SK-N-DZ (cell line): ENCODE measurements around the gene UGT2B10.

GRCh38 chr4:56755901-56756428, 65.5 kb downstream of the SPINK2 start:
RAMPAGE:
- cytosol, long total RNA: no peak
- nucleus, long total RNA: no peak

RAMPAGE:
- cytosol, long total RNA: no peak
- nucleus, long total RNA: no peak
Measured at GRCh38 chr4:56843329-56843798, 21.9 kb upstream of the SPINK2 start.

DNA sequence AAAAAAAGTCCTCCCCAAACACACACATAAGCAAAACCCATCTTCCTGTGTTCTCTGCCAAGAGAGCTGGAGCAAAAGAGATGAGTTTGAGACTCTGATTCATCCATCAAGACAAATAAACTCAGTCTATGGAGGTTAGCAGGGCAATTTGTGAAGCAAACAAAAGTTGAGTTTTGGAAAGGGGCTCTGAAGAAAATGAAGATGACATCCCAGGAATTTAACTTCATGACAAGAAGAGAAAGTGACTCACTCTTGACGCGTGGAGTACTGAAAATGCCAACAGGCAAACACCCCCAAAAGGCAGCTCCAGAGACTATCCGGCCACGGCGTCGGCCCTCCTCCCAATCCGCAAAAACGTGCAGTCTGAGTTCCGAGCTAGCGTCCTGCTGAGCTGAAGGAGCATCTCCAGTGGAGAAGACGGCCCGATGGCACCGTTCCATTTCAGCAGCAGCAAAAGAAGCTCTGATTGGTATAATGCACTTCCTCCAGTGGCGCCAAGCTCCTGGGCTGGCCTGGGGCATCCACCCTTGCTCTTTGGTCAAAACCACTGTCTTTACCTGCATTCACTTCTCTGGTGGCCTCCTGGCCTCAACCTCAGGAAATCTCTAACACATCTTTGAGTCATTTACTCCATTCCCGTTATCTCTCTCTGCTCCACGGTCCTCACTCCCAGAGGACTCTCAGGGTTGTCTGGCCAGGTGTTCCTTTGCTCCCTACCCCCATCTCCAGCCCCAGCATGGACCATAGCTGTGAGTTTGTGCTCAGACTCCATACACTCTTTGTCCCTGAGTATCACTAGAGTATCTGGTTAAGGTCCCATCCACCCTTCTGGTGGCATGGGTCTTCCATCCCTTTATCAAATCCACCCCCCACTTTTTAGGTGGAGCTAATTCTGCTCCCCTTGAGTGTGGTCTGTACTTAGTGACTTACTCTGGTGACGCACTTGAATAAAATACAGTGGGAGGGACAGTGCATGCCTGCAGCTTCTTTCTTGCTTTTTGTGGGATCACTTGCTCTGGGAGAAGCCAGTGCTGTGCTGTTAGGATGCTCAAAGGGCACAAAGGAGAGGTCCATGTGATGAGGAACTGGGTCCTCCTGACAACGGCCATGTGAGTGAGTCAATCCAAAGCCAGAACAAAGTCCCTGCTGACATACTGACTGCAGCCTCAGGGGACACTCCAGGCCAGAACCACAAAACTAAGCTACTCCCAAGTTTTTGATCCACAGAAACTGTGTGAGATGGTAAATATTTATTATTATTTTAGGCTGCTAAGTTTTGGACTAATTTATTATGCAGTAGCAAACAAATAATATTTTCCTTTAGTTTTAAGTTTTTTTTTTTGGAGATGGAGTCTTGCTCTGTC, 44.5 kb downstream of the IGFBP7 start:
RAMPAGE:
- cytosol, long total RNA: no peak
- nucleus, long total RNA: no peak

RAMPAGE:
- cytosol, long total RNA: no peak
- nucleus, long total RNA: no peak
Measured at GRCh38 chr4:57097079-57097755, 13.0 kb downstream of the IGFBP7 start.

RAMPAGE:
- cytosol, long total RNA: no peak
- nucleus, long total RNA: no peak
Measured at GRCh38 chr4:57113815-57114202, 3.6 kb upstream of the IGFBP7 start.

DNA sequence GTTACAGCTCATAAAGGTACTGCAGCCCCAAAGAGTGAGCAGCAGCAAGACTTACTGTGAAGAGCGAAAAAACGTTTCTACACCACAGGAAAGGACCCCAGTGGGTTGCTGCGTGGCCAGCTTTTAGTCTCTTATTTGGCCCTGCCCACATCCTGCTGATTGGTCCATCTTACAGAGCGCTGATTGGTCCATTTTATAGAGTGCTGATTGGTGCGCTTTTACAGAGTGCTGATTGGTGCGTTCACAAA, 1014.7 kb upstream of the IGFBP7 start:
RAMPAGE:
- cytosol, long total RNA: no peak
- nucleus, long total RNA: no peak

DNA sequence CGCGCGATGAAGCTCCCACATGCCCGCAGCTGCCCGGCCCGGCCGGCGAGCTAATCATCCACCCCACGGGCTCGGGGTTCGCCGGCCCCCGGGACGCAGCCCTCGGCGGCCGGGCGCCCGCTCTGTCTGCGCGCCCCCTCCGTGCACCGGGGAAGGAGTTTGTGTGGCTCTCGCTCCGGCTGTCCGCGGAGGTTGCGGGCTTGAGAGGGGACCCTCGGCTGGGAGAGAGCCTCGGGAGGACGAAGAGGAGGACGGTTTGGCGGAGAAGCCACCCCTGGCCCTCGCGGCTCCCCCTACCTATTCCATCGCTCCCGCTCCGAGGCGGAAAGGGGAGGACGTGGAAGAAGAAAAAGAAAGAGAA, 671 bp downstream of the ADGRL3 start:
RAMPAGE:
- cytosol, long total RNA: no peak
- nucleus, long total RNA: no peak

DNA sequence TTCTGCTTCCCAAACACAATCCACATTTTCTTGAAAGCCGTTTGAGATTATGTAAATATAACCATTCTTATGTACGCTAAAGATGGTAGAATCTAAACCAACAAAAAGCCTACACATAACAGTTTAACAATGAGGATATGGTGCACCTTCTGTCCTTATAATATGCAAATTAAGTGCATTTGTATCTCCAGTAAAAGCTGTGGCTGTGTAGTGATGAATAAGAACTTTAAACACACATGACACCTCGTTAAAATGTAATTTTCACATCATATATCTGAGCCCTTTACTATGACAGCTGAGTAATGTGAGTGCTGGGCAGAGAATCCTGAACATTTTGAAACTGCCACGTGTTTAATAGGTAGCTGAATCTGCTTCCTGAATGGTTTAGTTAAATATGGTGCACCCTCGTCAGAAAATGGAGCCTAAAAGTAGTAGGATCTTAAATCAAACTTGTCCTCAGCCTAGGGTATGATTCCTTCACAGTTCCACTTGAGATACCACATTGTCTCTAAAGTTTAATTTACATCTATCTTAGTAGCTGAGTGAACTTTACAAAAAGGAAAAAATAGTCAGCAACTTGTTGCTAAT, 540.8 kb downstream of the ADGRL3 start:
RAMPAGE:
- cytosol, long total RNA: no peak
- nucleus, long total RNA: no peak

DNA sequence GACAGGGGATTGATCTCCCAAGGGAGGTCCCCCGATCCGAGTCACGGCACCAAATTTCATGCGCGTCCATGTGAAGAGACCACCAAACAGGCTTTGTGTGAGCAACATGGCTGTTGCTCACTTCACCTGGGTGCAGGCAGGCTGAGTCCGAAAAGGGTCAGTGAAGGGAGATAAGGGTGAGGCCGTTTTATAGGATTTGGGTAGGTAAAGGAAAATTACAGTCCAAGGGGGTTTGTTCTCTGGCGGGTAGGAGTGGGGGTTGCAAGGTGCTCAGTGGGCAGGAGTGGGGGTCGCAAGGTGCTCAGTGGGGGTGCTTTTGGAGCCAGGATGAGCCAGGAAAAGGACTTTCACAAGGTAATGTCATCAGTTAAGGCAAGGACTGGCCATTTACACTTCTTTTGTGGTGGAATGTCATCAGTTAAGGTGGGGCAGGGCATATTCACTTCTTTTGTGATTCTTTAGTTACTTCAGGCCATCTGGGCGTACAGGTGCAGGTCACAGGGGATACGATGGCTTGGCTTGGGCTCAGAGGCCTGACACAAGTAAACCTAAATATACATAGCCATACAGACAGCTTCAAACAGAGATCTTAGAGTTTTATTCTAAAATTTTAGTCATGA, 569.5 kb downstream of the ADGRL3 start:
RAMPAGE:
- cytosol, long total RNA: no peak
- nucleus, long total RNA: no peak

DNA sequence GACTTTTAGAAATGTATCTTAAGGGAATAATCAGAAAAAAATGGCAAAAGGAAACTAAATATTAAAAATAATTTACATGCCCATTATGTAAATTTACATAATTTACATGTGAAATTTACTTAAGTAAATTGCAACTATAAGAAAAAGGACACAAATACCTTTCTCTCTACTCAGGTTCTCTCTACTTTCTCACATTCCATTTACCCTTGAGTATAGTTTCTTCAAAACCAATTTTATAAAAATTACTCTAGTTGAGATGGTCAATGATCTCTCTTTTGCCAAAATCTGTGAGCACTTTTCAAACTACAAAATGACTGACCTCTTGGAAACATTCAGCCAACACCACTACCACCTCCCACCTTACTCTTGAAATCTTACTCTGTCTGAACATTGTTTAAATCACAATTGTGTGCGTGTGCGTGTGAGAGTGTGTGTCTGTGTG, 337.2 kb downstream of the EPHA5 start:
RAMPAGE:
- cytosol, long total RNA: no peak
- nucleus, long total RNA: no peak

RAMPAGE:
- cytosol, long total RNA: no peak
- nucleus, long total RNA: no peak
Measured at GRCh38 chr4:67431627-67432881, 113.2 kb downstream of the CENPC start.

DNA sequence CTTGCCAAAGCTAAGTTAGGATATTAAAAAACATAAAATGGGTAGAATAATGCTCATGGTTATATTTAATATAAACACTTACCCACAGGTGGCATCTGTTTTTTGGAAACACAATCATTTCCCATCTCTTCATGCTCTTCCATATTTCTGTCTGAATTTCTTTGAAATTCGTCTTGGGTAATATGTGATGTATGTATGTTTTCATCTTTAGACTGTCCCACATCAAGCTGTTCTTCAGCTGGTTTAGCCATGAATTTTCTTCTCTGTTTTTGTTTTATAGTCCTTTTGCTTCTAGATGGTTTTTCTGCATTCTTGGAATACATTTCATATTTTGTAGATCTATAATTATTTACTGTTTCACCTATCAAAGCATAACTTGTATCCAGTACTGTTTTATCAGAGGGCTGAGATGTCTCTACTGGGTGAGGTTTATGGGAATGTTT, 31.3 kb downstream of the CENPC start:
RAMPAGE:
- cytosol, long total RNA: no peak
- nucleus, long total RNA: no peak

GRCh38 chr4:67659312-67659756, 41.6 kb downstream of the UBA6 start:
RAMPAGE:
- cytosol, long total RNA: no peak
- nucleus, long total RNA: no peak

DNA sequence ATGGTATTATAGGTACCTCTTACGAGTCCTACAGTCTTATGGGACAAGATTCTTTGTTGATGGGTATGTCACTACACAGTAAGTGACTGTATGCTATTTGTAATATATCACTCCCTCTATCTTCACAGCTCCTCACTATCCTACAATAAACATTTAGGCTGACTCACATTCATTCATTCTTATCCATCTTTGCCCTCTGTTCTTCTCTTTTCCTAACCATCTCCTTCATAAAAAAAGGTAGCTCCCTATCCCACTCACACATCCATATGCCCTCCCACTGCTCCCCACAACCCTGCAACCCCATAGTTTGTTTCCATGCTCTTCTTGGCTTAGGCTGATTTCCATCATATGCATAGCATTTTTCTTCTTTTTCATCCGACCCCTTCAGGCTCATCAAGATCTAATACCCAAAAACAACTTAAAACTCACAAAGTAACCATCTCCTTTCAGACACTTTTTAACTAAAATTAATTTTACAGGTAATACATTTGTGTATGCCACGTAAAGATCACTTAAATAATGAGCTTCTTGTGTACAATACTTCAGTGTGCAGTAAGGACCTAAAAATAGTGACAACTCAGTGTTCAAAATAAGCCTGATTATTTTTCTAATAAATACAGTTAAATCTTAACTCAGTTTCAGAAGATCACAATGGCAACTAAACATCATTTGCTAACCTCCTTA, 20.8 kb downstream of the YTHDC1 start:
RAMPAGE:
- cytosol, long total RNA: no peak
- nucleus, long total RNA: no peak

DNA sequence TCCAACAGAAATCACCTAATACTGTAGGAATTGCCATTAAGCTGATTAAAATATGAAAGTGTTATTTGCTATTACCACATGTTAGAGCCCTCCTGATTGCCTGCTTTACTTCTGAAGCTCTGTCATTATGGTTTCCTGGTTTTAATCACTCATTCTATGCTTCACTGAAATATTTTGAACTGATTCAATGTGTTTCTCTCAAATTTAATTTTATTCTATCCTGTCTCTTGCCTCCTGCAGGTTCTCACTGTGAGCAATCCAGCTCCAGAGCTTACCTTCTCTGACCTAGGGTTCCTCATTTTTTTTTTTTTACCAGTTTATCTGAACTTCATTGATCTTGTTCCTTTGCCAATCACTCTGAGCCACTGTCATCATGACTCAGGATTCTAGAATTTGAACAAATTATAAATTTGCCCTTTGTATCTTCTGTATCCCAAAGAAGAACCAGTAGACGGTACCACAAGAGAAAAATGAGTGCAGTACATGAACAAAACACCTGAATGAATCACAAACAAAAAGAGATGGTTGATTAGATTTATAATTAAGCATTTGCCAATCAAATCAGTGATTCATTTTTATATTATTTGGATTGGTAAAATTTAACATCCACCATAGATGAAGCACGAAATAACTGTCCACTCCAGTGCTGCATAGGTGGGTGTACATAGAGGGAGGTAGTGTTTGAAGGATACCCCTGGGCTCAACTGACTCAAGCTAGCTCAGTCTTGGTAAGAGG, 48.3 kb upstream of the UGT2B15 start:
RAMPAGE:
- cytosol, long total RNA: no peak
- nucleus, long total RNA: no peak

RAMPAGE:
- cytosol, long total RNA: no peak
- nucleus, long total RNA: no peak
Measured at GRCh38 chr4:68815817-68816303, at the start of gene UGT2B10. TSS of gene UGT2B10 (plus strand) at chr4:68815994.

DNA sequence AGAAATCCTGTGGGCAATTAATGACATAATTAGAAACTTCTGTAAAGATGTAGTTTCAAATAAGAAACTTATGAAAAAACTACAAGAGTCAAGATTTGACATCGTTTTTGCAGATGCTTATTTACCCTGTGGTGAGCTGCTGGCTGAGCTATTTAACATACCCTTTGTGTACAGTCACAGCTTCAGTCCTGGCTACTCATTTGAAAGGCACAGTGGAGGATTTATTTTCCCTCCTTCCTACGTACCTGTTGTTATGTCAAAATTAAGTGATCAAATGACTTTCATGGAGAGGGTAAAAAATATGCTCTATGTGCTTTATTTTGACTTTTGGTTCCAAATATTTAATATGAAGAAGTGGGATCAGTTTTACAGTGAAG, 549 bp downstream of the UGT2B10 start:
RAMPAGE:
- cytosol, long total RNA: no peak
- nucleus, long total RNA: no peak

GRCh38 chr4:68960985-68961466, 9.4 kb upstream of the UGT2A3 start:
RAMPAGE:
- cytosol, long total RNA: no peak
- nucleus, long total RNA: no peak

DNA sequence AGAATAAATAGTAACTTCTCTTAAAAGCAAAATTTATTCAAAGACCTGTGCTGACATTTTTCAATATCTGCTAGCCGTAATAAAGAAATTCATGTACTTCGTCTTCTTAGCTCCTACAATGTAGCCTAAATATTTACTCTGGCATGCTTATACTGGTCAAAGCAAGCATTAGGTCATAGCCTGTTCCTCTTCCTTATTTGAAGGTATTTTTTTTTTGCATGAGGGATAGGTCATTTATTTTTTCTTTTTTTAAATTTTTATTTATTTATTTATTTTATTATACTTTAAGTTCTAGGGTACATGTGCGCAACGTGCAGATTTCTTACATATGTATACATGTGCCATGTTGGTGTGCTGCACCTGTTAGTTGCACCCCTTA, 30.0 kb downstream of the UGT2B28 start:
RAMPAGE:
- cytosol, long total RNA: no peak
- nucleus, long total RNA: no peak

RAMPAGE:
- cytosol, long total RNA: no peak
- nucleus, long total RNA: no peak
Measured at GRCh38 chr4:69331168-69331632, 50.9 kb downstream of the UGT2B28 start.